Umbilical cord (tissue), 2 donors: ENCODE measurements around a stretch of chr6.

DNA sequence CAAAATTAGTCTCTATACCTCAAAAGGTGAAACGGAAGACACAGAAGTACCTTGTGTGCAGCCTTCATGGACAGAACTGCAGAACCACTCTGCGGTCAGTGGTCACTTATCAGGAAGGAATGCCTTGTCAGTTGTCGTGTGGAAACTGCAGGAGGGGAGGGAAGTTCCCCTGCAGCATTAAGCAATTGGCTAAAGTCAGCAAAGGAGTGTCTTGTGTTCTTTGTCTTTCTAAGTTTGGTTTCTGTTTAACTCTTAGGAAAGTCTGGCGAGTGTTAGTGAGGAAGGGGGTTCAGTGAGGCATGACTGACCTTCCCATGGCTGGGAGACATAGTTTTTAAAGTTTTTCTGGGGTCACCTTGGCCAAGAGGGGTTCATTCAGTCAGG, 6.5 kb upstream of the GABRR2 start:
- RAMPAGE, long total RNA: no peak

DNA sequence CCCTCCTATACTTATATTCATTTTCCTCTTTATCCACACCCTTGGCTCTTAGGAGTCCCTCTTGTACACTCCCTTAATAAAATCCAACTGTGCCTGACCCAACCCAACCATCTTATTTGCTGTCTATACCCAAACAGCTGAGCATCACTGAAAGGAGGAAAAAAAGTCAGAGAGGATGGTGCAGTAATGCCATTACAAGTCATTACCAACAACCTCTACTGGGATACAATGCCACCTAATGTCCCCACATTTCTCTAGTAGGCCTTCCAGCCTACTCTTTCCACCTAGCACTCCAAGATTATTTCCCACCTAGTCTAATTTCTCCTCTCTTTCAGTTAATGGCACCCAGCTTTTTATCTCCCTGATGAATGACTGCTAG, 8.1 kb downstream of the UBE2J1 start:
- RAMPAGE, long total RNA: no peak

- RAMPAGE, long total RNA: no peak
These were observed 763 bp downstream of the RRAGD start for GRCh38 chr6:89410988-89412032.

- RAMPAGE, long total RNA: no peak
These were observed 76.1 kb downstream of the LYRM2 start for GRCh38 chr6:89562475-89562840.

- RAMPAGE, long total RNA: no peak
These were observed 4.7 kb upstream of the LYRM2 start for GRCh38 chr6:89642854-89643943.

DNA sequence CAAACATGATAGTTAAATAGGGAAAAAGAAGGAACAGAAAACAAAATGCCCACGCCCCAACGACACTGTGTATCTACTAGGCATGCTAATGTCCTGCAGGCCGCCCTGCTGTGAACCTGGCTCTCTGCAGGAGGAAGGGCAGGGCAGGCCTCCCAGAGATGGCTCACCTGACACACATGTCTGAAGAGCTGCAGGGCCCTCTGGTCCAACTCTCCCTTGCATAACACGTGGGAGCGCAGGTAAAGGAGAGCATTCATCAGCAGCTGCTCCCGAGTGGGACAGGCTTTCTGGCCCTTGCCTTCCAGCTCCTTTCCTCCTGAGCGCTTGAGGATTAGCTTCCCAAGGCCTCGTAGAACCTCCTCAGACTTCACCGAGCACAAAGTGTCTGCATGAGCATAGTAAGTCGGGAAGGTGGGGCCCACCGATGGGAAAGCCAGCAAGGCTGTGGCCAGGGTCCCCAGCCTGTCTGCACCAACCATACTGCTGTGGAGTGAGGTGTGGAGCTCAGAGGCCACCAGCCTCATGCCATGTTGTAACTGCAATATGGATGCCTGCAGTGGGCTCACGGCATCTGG, 53.8 kb upstream of the LYRM2 start:
- RAMPAGE, long total RNA: no peak

GRCh38 chr6:89829247-89830479, 10.1 kb upstream of the MDN1 start:
- RAMPAGE, long total RNA: start-site peak on the plus strand at chr6:89829862-89829962, 38 and 15 reads in 2 replicates

DNA sequence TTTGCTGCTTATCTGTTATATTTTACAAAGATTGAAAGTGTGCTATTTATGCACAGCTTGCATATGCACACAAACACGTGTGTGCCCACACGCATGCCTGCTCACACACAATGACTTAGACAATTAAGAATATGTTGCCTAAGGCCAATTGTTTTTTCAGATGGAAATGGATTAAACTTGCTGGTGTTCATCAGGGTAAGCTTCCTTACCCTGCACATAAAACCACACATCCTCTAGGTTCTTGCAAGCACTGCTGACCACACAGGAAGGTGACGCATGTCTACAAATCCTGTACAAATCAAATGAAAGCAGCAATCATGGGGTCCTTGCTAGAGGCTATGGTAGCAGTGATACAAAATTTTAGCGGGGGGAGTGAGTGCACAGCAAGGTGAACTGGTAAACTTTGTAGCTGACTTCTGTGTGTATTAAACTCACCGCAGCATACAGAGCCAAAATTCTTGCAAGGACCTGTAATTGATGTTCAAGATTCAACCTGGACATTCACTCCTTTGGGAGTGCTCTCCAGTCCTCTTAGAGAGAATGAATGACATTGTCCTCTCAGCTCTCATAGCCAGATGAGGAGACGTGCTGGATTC, 58.5 kb downstream of the GJA10 start:
- RAMPAGE, long total RNA: no peak

DNA sequence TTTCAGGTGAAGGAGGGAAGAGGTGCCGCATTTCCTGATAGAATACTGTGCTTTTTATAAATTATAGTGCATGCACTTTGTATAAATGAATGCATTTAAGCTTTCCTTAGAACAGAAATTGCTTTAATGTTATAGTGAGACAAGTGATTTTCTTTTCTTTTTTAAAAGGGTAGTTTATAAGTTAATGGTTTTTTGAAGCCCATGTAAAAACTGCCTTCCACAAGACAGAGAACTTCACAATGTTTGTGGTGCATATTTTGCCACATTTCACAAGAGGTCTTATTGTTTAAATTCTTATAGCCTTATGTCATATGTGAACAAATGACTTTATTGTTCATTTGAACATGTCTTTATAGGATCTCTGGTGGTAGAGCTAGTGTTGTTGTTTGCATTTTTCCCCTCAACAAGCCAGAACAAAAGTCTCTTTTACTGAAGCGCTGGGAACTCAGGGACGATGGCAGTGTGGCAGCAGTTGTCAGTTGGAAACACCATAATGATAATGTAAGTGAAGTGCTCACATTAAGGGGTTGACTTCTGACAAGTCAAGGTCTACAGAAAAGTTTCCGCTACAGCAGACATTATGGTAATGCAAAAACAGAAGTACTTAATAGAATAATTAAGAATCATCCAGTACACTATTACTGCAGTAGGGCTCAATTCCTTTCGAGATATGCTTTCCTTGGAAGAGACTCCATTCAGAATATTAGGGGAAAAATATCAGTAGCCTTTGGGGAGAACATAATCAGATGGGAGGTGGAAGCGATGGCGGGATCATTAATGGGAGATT, 179.9 kb downstream of the GJA10 start:
- RAMPAGE, long total RNA: no peak

GRCh38 chr6:90080553-90081383, 186.5 kb downstream of the GJA10 start:
- RAMPAGE, long total RNA: no peak

DNA sequence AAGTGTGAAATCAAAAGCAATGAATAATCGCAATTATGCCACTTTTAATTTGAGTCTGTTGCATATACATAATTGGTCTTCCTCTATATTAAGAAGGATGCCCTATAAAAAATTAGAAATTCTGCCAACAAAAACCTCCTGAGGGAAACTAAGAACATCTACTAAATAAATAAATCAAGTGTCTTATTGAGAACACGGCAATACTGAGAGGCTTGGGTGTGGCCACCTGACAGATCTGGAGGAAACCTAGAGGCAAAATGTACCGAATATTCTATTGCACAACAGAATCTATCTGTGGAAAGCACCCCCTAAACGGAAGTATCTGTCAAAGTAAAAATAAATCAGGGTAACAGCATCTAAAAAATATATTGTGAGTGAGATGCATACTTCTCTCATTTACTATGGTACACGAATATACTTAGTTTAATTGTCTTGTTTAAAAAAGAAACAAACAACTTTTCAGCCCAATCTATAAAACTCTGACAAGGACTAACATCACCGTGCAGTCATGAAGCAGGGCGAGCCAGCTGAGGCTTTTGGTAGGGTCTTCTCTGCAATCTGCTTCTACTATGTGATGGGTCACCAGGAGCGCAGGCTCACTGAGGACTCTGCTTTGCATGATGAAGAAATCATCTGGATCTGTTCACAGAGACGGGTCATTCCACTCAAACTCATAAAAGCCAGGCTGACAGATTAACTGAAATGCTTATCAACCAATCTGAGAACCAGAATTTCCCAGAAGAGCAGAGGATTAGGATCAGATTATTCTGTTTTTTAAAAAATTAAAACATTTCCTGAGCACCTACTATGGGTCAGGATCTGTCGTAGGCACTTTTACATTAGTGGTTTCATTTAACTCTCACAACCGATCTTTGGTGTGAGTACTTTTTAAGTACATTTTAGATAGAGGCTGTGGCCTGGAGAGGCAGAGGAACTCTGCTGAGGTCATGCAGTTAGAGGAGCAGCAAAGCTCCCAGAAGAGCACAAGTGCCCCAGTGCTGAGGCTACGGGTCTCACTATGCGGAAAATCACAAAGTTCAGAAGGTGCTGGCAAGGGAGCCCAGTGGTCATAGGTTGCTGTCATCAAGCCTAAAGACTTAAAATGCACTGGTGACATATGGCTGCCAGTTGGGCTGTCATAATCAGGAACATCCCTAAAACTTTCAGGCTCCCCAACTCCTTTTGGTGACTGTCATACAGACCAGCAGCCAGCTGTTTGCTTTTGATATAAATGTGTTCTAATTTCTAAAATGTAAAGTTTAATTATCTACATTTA, 109.2 kb downstream of the BACH2 start:
- RAMPAGE, long total RNA: no peak

- RAMPAGE, long total RNA: no peak
These were observed 62.7 kb downstream of the BACH2 start for GRCh38 chr6:90233801-90234396.

DNA sequence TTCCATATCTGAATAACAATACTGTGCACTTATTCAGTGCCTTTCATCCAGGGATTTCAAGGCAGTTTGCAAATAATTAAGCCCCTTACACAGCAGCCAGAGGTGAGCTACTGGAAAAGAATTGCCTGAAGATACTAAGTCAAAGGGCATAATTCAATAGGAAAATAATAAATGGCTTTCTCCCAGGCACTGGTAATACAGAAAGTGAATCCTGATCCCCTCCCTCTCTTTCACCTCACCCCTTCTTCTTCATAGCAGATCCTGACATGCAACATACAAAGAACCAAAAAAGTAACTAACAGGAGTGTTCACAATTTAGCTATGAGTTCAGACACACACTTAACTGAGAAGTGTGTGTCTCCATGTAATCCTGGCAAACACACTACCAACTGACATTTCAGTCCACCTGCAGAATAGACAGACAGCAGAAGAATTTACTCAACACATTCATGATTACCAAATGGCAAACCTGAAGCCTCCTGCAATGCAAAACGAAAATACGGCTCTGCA, 2.8 kb downstream of the BACH2 start:
- RAMPAGE, long total RNA: no peak

GRCh38 chr6:90297907-90298384, 1.3 kb upstream of the BACH2 start:
- RAMPAGE, long total RNA: no peak

DNA sequence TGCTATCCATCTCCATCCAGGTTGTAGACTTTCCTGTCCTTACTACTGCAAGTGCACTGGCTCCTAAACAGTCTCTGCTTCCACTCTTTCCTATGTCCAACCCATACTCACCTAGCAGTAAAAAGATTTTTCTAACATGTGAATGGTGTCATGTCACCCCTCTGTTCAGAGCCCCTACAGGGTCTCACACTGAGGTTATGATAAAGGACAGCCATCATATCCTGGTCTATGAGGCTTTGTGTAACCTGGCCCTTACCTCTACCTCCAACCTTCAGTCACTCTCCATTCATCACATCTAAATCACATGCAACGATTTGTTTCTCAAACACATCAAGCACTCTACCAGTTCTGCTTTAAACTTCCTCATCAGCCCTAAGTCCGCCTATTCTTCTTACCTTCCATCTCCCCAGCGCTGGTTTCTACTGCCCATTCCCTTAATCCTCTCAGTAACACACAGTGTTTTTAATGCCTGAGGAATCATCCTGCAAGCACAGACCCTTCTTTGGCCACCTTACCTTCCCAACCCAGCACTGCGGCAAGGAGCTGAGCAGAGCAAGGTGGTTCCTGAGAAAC, 17.8 kb upstream of the BACH2 start:
- RAMPAGE, long total RNA: no peak

DNA sequence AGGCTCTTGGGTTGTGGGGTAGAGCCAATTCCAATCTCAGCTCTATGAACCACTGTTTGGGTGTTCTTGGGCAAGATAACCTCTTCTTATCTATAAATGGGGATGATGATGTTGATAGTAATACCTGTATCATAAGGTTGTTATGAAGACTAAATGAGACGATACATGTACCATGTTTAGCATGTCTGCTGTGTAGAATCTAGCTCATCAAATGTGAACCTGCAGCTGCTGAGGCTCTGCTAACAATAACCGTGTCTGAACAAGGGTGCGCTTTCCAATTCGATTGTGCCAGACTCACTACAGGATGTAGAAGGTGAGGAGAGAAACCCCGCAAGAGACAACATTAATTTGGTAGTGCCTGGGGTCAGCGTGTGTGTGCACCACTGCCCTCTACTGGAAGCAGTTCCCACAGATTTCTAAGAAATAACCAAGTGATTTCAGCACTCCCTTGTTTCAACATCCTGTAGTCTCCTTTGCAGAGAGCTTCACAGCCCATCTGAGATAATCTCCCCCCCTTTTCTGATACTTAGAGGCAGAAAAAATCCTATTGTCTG, 96.5 kb upstream of the BACH2 start:
- RAMPAGE, long total RNA: no peak

DNA sequence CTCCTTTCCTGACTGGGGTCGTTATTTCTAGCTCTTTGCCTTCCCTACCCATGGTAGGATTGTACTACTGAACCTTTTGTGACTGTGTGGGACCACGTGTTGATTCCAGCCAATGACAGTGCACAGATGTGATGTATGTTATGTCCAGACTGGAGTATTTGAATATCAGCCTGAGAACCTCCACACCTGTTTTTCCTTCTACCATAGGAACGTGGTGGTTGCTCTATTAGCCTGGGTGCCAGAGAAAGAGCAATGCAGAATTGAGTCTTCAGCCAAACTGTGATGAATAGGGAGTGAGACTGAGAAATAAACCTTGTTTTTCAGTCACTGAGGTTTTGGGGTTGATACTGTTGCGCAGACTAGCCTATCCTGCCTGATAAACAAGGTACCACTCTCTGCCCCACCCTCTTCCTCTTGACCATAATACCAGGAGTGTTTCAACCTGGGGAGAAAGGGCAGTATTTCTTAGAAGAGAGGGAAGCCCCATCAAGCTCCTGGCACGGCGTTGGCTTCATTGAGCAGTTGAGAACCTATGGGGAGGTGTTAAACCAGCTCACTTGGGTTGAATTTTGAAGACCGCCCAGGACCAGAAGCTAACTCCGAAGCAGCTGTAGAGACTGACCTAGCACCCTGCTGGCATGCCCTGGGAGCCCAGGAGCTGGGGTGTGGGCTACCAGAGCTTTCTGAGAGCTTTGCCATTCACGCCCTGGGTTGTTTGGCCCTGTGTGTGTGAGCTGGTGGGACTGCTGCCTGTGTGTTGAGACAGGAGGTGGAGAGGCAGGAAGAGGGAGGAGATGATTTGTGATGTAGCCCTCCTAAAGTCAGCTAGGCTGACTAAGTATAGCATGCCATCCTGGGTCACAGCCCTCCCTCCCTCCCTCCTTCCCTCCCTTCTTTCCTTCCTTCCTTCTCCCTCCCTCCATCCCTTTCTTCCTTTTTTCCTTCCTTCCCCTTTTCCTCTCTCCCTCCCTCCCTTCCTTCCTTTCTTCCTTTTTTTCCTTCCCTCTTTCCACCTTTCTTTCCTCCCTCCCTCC, 105.7 kb upstream of the BACH2 start:
- RAMPAGE, long total RNA: no peak

GRCh38 chr6:90439308-90439571, 142.6 kb upstream of the BACH2 start:
- RAMPAGE, long total RNA: no peak

DNA sequence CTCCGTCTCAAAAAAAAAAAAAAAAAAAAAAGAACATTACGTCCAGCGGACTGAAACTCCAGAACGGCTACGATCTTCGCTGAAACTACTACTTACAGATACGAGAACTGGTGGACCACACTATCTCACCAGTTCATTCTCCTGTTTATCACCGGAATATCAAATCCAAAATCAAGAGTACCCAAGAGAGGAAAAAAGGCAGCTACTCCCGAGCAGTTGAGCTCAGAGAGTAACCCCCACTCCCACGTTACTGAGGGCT, 573 bp downstream of the MAP3K7 start:
- RAMPAGE, long total RNA: no peak

GRCh38 chr6:91623754-91624099, 1036.9 kb upstream of the MAP3K7 start:
- RAMPAGE, long total RNA: no peak